Neural crest cell (in vitro differentiated cells): ENCODE measurements around a stretch of chr9.

- PRO-cap = no peak
These were observed 49.9 kb upstream of the COL5A1 start for GRCh38 chr9:134591532-134592291.

DNA sequence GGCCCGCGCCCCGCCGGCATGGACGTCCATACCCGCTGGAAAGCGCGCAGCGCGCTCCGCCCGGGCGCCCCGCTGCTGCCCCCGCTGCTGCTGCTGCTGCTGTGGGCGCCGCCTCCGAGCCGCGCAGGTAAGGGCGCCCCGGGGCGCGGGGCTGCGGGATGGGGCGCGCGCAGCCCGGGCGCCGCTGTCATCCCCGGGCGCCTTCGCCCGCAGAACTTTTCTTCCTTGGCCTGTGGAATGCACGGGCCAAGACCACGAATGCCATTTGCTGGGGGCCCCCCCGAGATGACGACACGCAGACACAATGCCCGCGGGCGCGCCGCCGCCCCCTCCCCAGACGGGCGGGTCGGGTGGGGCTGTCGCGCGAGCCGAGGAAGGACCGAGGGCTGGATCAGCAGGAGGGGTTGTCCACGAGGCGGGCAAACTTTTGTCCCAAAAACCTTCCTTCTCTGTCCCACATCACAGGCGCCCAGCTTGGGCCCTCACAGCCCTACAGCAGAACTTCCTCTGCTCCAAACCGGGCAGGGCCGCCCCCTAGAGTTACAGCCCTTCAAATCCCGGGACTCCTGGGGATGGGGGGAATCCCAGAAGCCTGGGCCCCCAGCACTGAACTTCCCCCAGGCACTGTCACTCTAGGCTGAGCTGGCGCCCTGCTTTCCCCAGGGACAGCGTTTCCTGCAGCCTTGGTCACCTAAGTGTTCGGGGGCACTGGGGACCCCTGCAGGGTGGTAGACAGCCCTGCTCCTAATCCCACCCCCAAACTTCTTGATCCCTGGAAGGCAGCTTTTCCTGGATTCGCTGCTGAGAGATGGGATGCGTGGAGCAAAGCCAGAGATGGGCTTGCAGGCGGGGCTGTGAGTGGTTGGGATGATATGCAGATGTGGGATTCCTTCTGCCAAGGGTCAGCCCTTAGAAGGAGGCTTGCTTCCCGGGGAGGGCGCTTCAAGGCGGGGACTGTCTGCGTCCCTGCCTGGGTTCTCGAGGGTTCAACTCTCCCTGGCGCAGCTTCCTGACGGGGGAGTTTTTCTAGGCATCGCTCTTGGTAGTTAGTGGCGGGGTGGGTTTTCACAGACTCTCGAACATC, 909 bp downstream of the COL5A1 start:
- PRO-cap = no peak

GRCh38 chr9:134707190-134708231, 65.9 kb downstream of the COL5A1 start:
- PRO-cap = no peak

- PRO-cap = no peak
These were observed 109.0 kb downstream of the COL5A1 start for GRCh38 chr9:134750466-134751218.

- PRO-cap = no peak
These were observed 38.5 kb upstream of the FCN2 start for GRCh38 chr9:134842167-134842540.

- PRO-cap = no peak
These were observed 16.6 kb upstream of the FCN2 start for GRCh38 chr9:134863718-134864640.

- PRO-cap = unidirectional peak, minus-strand start at chr9:135010181
These were observed 77.5 kb upstream of the OLFM1 start for GRCh38 chr9:135009814-135010449.

GRCh38 chr9:135704562-135705101, 2.6 kb downstream of the KCNT1 start:
- PRO-cap = no peak

DNA sequence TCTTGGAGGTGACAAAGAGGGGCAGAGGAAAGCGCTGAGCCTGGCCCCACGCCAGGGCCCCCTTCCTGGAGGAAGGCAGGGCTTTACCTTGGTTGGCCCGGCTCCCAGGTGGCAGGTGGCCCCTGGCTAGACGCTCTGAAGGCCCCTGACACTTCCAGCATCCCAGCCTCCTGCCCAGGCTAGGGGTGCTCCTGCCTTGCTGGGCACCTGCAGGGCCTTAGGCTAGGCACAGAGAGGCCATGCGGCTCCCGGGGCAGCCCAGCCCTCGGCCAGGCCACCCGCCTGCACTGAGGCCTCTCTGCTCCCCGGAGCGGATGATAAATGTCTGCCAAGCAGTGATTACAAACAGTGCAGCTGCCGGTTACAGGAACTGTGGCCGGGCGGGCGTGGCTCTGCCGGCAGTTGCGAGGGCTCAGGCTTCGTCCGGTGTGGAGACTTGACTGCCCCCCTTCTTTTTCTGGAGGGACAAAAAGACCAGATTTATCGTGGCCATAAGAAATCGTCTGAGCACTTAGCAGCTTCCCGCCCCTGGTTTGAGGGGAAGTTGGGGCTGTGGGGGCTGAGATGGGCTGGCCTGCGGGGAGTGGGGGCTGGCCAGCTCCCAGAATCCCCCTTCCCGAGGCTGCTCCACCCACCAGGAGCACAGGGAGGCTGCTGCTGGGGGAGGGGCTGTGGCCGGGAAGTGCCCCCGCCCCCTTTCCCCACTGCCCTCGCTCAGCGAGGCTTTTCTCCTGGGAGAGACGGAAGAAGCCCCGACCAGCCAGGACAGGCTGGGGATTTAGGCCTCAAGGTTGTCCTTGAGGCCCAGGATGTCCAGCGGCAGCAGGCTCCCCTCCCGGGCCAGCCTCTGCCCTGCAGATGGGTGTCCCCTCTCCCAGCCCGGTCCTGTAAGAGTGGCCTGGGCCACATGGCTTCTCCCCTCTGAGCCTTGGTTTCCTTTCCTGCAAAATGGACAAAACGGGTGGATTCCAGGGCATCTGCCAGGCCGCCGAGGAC, 31.6 kb upstream of the UBAC1 start:
- PRO-cap = bidirectional peak, plus-strand start at position 401 of the sequence, minus-strand start at position 292 of the sequence; bidirectional peak, plus-strand start at position 737 of the sequence, minus-strand start at position 535 of the sequence

GRCh38 chr9:136090754-136091343, 4.2 kb downstream of the NACC2 start:
- PRO-cap = no peak

GRCh38 chr9:136093011-136093666, 1.9 kb downstream of the NACC2 start:
- PRO-cap = no peak

GRCh38 chr9:136144141-136144662, 25.5 kb upstream of the TMEM250 start:
- PRO-cap = no peak

GRCh38 chr9:136254303-136255110, 8.9 kb upstream of the QSOX2 start:
- PRO-cap = no peak

- PRO-cap = no peak
These were observed 8.4 kb downstream of the CCDC187 start for GRCh38 chr9:136295493-136295983.

GRCh38 chr9:136325897-136326747, 1.2 kb upstream of the GPSM1 start:
- PRO-cap = no peak

DNA sequence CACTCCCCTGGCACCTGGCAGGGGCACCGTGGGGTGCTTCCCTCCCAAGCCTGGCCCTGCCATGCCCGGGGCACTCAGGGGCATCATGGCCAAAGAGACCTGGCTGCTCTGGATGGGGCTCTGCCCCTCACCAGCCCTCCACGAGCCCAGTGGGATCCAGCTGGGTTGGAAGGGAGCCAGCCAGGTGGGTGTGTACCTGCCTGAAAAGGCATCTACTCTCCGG, 597 bp downstream of the GPSM1 start:
- PRO-cap = bidirectional peak, plus-strand start at position 2 of the sequence, minus-strand start outside the sequence

- PRO-cap = no peak
These were observed 13.3 kb downstream of the GPSM1 start for GRCh38 chr9:136340509-136341074.

DNA sequence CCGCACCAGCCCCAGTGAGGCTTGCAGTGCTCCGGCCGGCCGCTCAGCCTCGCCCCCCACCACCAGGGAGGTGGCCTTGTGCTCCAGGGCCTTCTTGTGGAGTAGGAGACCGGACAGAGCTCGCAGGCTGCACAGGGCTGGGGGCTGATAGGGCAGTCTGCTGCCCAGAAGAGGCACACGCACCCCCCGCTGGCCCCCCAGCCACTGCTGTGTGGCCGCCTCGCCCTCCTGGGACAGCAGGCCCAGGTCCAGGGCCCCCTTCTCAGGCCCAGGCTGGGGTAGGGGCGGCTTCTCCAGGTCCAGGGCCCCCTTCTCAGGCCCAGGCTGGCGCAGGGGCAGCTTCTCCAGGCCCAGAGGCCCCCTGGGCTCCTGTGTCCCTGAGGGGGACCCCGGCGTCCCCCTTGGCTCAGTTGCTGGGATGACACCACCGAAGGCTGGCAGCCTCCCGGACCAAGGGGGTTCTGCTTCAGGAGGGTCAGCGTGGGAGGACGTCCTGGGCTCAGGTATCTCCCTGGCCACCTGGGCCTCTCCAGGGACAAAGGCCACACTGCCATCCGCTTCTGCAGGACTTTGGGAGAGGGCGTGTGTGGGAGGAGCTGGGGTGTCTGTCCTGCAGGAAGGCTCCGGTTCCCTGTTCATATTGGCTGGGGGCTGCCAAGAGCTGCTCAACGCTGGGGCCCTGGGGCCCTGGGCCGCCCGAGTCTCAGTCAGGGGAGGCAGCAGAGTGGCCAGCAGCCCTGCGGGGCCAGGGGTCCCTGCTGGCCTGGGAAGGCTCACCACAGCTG, 4.5 kb upstream of the CARD9 start:
- PRO-cap = no peak

GRCh38 chr9:136391909-136392405, 8.0 kb downstream of the SNAPC4 start:
- PRO-cap = no peak

DNA sequence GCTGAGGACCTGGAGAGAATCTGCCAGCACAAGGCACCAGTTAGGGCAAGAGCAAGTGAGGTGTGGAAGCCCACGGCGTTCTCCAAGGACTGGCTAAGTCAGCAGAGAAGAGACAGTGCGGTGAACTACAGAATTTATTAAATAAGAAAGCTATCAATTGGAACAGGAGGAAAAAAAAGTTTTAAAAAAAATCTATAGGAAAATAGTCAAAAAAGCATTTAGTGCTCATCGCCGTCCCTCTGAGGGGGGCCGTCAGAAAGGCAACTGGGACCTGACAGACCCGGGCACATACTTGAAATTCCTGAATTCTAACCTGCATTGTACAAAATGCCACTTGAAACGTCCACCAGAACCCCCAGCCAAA, 1.8 kb upstream of the SNAPC4 start:
- PRO-cap = no peak